Placental pericyte (primary cell): ENCODE data around the gene AMIGO1.

DNA sequence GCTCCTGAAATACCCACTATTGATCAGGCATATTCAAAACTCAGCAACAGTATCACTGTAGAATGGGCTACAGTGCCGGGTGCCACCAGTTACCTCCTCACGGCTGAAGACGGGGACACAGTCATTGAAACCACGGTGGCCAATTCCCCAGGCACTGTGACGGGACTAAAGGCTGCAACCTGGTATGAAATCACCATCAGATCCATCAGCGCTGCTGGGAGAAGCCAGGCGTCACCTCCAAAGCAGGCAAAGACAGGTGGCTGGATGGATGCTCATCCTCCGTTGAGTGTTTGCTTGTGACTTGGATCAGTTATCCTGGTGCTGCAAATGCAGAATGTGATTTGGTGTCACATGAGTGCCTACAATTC lies 5.1 kb downstream of the FNDC7 start:
- CAGE, long polyA plus RNA: no peak

- CAGE, long polyA plus RNA: no peak
Measured at GRCh38 chr1:108896707-108897155, 19.9 kb downstream of the GPSM2 start.

DNA sequence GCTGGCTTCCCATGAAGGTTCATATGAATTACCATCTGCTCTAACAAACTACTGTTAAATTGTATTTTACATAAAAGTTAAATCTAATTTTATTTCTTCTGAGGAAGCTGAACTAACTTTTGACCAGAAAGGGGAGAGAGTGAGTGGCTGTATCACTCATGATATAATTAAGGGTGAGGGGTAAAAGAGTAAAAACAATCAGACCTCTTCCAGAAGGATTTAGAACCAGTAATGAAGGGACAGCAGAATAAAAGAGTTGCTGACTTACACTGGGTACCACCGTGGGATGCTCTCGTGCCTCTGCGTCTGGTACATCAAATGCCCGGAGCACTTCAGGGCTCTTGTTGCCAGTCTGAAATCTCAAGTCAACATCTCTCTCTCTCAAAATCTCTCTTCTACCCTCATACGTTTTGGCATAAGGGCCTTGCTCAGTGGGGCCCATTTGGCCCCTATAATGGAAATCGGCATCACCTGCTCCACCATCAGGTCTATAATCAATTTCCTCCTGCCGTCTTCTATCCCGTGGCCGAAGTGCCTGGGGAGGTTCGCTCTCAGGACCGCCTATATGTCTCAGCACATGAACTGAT lies 26.4 kb downstream of the CLCC1 start:
- CAGE, long polyA plus RNA: no peak

DNA sequence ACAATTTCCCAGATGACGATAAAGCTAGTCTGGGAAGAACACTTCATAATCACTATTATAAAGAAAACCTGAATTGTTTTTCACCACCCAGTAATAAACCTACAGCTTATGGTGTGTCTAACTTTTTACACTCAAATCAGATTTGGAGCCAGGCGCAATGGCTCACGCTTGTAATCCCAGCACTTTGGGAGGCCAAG lies 945 bp downstream of the CLCC1 start:
- CAGE, long polyA plus RNA: no peak

DNA sequence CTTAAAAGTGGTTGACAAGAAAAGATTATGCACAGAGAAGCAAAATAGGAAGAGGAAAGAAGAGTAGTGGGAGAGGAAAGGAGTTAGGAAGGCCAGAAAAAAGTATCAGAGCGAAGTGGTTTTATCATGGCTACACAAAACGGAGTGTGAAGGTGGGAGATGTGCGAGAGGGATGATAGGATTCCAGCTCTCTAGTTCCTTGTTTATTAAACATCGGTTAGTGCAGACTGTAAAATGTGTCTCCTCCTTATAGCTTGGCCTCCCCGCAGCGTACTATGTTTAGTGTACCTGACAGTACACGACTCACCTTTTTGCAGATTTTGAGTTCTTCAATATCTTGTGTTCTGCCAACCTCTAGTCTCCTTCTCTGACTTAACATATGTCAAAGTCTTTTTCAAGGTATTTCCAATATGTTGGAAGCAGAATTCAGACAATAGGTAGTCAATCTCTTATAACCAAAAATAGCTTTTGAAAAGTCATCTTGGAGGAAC lies 791 bp downstream of the ELAPOR1 start:
- CAGE, long polyA plus RNA: no peak

- CAGE, long polyA plus RNA: no peak
Measured at GRCh38 chr1:109156845-109157278, 42.9 kb downstream of the ELAPOR1 start.

DNA sequence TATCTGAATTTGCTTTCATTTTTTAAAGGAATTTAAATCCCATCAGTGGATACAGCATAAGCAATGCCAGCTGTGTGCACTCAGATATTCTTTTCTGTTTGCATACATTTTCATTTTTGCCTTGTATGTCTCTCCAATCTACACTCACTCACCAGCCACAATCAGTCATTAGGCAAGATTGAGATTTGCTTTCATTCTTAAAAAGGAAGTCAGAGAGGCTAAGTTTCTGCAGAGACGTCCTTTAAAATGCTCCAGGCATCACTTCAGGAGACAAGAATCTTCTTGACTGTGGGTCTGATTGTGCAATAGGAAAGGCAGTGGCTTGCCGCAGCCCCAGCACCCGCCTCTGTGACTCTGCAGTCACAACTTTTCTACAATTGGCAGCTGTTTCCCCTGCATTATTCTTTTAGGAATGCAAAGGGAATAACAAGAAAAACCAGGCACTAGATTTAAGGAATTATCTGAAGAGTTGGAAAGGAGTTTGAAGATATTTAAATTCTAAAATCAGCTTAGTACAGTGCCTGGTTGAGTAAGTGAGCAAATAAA lies 48.4 kb downstream of the ELAPOR1 start:
- CAGE, long polyA plus RNA: no peak

- CAGE, long polyA plus RNA: no peak
Measured at GRCh38 chr1:109186720-109187259, 26.9 kb upstream of the SARS1 start.

- CAGE, long polyA plus RNA: no peak
Measured at GRCh38 chr1:109238543-109239766, 10.4 kb upstream of the CELSR2 start.

- CAGE, long polyA plus RNA: no peak
Measured at GRCh38 chr1:109240173-109241118, 8.9 kb upstream of the CELSR2 start.

DNA sequence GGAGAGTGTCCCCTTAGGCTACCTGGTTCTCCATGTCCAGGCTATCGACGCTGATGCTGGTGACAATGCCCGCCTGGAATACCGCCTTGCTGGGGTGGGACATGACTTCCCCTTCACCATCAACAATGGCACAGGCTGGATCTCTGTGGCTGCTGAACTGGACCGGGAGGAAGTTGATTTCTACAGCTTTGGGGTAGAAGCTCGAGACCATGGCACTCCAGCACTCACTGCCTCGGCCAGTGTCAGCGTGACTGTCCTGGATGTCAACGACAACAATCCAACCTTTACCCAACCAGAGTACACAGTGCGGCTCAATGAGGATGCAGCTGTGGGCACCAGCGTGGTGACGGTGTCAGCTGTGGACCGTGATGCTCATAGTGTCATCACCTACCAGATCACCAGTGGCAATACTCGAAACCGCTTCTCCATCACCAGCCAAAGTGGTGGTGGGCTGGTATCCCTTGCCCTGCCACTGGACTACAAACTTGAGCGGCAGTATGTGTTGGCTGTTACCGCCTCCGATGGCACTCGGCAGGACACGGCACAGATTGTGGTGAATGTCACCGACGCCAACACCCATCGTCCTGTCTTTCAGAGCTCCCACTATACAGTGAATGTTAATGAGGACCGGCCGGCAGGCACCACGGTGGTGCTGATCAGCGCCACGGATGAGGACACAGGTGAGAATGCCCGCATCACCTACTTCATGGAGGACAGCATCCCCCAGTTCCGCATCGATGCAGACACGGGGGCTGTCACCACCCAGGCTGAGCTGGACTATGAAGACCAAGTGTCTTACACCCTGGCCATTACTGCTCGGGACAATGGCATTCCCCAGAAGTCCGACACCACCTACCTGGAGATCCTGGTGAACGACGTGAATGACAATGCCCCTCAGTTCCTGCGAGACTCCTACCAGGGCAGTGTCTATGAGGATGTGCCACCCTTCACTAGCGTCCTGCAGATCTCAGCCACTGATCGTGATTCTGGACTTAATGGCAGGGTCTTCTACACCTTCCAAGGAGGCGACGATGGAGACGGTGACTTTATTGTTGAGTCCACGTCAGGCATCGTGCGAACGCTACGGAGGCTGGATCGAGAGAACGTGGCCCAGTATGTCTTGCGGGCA lies 2.6 kb downstream of the CELSR2 start:
- CAGE, long polyA plus RNA: no peak

GRCh38 chr1:109312894-109314245 lies 6.6 kb upstream of the MYBPHL start:
- CAGE, long polyA plus RNA: no peak

- CAGE, long polyA plus RNA: no peak
Measured at GRCh38 chr1:109317284-109318092, 10.7 kb upstream of the MYBPHL start.

DNA sequence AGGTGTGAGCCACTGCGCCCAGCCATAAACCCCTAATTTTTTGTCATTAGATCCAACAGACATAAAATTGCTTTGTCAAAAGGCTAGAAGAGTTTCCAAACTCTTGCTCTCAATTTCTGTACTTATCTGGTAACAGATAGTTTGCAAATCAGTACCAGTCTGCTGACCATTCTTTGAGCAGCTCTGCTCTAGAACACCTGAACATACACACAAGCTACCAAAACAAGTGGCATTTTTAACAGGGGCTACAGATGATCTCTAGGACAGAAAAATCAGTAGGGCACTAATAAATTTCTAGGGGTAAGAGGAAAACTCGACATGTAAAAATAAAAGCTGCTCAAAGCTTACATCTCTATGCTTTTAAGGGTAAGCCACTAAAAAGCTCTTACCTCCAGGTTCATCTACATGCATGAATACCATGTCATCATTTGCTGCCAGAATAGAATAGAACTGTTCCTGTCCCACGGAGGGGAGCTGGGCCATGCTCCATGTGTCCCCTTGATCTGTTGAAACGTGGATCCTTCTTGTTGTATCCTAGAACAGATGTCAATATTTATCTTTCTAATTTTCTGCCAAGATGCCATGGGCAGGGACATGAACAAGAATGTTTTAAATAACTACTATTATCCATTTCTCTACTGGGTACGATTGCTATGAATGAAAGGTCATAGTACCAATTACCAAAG lies 35.0 kb upstream of the MYBPHL start:
- CAGE, long polyA plus RNA: no peak

GRCh38 chr1:109389748-109390673 lies 7.7 kb downstream of the SORT1 start:
- CAGE, long polyA plus RNA: no peak

GRCh38 chr1:109413834-109414360 lies 12.4 kb downstream of the PSMA5 start:
- CAGE, long polyA plus RNA: no peak

- CAGE, long polyA plus RNA: no peak
Measured at GRCh38 chr1:109484402-109485618, 1.1 kb downstream of the ATXN7L2 start.

DNA sequence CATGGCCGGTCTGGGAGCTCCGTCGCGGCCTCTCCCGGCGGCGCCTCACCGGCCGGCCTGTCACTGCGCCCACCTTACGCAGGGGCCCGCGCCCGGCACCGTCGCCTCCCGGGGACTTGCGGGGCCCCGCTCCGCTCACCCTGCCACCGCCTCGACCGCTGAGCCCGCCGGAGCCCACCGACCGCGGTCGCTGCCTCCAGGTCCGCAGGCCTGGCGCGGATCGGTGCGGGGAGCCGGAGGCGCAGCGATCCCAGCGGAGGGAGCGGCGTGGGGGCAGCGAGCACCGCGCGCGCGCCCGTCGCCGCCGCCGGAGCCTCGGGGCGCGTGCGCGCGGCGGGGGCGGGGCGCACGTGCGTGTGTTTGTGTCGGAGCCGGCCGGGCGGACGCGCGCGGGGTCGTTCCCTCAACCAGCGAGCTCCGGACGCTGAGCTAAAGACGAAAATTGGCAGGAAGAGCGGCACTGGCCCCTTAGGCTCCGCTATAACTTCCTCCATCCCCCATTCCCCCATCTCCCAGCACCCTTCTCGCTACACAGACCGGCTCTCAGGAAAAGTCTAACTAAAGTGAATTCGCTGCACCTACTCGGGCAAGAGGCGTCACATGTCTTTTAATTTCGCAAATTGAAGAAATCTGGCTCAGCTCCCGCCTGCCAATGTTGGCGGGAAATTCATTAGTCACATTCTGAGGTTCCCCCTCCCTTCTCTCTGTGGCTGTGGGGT lies at the start of gene AMIGO1:
Gene AMIGO1 (minus strand): TSS at position 282 of the 719 bp plus-strand sequence.
- CAGE, long polyA plus RNA: no peak

- CAGE, long polyA plus RNA: no peak
Measured at GRCh38 chr1:109591814-109592637, 27.4 kb downstream of the GNAT2 start.

DNA sequence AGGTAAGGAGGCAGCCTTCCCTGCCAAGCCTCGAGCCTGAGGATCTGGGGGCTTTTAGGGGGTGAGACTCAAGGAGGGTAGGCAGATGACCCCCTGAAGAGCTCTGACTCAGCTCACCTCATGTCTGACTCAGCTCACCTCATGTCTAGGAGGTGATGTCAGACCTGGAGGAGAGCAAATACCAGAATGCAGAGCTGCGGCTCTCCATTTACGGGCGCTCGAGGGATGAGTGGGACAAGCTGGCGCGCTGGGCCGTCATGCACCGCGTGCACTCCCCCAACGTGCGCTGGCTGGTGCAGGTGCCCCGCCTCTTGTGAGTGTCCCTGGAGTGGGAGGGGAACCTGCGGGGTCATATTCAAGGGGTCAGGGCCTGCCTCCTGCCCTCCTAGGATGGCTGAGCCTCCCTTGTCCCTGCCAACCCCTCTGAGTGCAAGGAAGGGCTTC lies 8.9 kb downstream of the AMPD2 start:
- CAGE, long polyA plus RNA: no peak